Smooth muscle cell (in vitro differentiated cells): ENCODE measurements around the gene DCLRE1A.

DNA sequence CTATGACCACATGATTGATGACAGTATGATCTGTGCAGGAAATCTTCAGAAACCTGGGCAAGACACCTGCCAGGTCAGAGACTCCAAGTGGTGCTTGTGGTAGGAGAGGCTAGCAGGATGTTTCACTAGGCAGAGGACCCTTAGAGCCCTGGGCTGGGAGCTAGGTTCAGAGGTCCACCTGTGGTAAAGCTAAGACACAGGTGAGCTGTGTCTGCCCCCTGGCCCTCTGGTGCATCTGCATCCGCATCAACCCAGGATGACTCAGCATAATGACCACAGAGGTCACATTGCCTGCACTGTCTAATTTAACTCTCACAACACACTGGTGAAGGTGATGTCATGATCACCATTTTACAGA, 33.0 kb downstream of the HABP2 start:
- RAMPAGE, long total RNA, result no peak

DNA sequence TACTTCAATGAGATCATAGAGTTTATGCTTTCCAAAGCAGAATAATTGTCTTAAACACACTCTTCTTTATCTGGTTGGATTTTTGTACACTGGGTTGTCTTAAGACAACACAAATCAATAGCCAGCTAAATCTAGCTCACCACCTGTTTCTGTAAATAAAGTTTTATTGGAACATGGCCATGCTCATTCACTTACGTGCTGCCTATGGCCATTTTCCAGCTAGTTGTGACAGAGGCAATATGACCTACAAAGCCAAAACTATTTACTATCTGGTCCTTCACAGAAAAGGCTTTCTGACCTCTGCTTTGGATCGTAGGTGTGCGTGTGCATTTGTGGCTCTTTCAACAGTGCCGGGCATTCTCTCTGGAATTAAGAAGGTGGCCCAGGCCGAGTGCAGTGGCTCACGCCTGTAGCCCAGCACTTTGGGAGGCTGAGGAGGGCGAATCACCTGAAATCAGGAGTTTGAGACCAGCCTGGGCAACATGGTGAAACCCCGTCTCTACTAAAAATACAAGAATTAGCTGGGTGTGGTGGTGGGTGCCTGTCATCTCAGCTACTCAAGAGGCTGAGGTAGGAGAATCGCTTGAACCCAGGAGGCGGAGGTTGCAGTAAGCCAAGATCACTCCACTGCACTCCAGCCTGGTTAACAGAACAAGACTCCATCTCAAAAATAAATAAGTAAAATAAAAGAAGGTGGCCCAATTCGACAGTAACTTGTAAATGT, 45.4 kb downstream of the NRAP start:
- RAMPAGE, long total RNA, result no peak

DNA sequence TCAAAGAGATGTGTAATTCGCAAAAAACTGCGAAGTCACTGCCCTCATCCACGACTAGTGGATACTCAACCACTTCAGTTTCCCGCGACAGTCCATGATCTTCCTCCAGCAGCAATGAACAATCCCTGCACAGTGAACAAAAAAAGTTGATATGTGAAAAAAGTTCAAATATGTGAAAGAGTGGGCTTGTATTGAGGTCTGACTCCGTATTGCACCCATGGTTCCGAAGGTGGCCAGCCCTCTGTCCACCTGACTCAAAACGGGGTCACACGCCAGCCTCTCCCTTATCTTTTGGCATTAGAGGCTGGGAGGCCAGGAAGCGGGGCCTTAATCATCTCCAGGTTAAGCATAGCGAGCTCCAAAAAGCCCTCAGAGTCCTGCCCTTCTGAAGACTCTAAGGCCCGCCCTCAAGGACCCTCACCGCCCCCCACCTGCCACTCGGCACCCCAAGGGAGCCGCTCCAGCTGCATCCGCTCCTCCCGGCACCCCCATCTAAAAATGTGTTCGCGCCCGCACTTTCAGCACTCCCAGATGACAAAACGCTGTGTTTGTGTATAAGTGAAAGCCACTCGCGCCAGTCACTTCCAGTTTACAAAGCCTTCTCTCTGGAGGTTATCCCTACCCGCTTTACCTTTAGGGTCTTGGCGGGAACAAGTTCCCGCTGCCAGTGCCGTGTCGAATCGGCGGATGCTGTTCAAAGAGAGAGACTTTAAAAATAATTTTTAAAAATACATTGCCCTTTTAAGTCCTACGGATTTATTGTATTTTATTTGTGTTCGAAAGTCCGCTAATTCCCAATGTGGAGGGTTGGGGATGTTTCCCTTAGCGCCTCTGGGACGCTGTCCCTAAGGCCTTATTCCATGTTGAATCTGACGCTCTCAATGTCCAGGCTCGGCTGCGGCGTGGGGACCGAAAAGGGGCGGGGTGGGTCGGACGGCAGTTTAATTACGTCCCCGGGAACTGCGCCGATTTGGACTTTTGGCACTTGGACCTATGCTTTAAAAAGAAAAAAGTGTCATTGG, at the start of gene DCLRE1A:
DCLRE1A (minus strand) TSS at position 360 of the 1,022 bp plus-strand sequence.
- RAMPAGE, long total RNA, result start-site peak on the minus strand centred at position 669 of the sequence, 34 bp wide, 20 and 15 reads in 2 replicates

DNA sequence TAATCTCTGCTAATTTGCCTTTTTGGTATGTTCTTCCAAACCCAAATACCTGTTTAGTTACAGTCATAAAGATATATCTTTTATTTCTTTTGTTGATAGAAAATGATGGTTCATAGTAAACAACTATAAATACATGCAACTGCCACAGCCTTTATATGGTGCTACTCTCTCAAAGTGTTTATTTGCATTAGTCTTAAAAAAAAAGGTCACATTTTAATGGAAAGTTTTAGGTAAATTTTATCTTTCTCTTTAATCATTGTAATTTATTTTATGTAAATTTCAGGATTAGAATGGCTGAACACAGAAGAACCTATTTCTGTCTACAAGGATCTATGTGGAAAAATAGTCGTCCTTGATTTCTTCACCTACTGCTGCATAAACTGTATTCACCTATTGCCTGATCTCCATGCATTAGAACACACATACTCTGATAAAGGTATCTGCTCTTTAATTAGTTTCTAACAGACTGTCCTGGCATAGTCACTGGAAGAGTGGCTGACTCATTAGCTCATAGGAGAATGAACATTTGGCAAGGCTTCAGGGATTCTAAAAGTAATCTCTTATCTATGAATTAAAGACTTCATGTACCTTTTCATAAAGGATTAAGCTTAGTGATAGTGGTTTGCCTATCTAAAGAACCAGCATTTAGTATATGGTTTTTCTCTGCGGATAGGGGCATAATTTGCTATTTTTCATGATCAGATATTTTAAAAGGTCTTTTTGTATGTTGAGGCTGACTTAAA, 4.0 kb downstream of the NHLRC2 start:
- RAMPAGE, long total RNA, result no peak

GRCh38 chr10:114172061-114172593, 1.9 kb downstream of the CCDC186 start:
- RAMPAGE, long total RNA, result no peak

DNA sequence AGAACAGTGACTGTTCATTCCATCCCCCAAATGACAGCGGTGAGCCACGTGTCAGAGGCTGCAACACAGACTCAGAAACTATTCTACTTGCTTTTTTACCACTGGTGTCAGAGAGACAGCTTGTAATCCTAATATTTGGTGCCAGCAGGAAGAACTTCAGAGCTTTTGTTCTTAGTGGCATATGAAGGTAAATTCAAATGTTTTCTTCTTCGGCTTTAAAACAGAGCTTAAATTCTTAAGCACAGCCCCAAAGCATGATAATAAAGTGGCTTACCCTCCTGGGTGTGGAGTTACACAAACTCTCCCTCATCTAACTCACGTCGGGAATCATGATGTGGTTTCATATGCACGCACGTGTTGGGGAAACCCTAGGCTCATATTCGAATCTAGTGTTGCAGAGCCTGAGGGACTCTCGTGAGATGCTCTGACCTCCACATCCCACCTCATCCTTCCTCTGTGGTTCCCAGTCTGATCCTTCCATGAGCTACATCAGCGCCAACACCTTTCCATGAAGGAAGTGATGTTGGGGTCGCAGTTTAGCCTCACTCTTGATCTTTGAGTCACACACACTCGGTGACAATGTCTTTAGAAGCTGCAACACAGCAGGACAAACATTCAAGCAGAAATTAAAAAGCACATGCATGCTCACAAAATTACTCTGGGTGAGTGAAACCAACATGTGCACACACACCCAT, 30.3 kb upstream of the AFAP1L2 start:
- RAMPAGE, long total RNA, result no peak

- RAMPAGE, long total RNA, result no peak
These were observed 95.4 kb upstream of the AFAP1L2 start for GRCh38 chr10:114499526-114500282.

DNA sequence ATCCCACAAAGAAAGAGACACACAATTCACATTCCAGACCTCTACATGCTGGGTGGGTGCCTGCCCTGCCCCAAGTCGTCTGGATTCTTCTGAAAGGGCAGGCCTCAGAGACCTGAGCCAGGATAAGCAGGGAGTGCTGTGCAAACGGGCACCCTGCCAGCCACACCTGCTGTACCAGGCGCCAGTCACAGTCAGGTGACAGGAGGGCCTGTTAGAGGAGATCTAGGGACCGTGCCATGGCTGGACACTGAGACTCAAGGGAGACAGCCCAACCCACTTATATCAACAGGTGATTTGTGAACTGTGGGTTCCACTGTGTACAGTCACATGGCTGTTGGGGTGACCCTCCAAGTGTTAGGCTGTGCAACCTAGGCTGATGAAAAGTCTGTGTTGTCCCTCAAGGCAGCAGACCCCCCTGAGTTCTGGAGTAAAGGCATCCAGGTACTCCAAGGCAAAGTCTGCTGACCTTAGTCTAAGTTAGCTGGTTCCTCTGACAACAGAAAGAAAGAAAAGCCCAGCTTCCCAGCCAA, 103.2 kb upstream of the AFAP1L2 start:
- RAMPAGE, long total RNA, result no peak

DNA sequence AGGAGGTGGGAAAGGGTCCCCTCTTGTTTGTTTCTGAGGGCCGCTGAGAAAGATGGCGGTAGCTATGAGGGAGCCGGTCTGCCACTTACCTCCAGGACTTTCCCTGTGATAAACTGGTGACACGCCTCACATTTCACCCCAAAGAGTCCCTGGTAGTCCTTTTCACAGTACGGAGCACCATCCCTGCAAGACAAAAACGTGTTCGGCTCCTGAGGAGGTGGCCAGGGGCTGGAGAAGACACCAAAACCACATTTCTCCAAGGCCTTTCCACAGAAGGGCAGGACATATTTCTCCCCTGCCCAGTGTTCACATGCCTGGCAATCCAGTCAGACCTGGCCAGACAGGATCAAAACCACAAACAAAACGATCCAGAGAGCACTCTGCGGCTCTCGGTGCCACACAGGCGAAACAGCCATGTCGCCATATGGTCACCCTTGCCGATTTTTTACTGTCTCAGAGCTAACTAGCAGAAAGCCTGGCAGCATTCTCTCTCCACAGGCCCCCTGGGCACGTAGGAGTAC, 113.1 kb downstream of the ABLIM1 start:
- RAMPAGE, long total RNA, result no peak

DNA sequence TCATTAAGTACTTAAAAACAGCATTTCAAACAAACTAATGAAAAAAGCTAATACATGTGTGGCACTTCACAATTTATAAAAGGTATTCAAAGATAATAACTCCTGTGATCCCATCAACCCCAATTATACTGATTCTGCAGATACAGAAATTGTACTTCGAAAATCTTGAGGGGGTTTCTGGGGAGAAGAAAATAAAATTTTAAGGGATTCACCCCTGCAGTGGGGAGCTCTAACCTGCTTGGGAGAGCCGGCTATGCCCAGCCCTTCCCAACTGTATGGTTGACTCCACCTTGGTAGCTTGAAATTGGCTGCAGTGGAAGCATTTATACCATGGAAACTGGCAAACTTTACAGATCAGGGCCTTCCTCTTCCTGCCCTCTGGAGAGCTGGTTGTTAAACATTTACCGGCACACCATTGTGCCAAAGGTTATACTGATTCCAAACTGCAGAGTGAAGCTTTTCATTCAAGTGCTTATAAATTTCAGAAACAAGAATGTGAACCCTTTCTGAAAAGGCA, 44.9 kb downstream of the ABLIM1 start:
- RAMPAGE, long total RNA, result no peak

- RAMPAGE, long total RNA, result no peak
These were observed 28.0 kb downstream of the ABLIM1 start for GRCh38 chr10:114629840-114630714.

GRCh38 chr10:114706375-114706813, 48.3 kb upstream of the ABLIM1 start:
- RAMPAGE, long total RNA, result no peak

- RAMPAGE, long total RNA, result no peak
These were observed 1.0 kb upstream of the GFRA1 start for GRCh38 chr10:116274045-116274377.

- RAMPAGE, long total RNA, result no peak
These were observed 5.7 kb upstream of the GFRA1 start for GRCh38 chr10:116278588-116279245.

- RAMPAGE, long total RNA, result no peak
These were observed 27.4 kb upstream of the HSPA12A start for GRCh38 chr10:116769846-116770173.

GRCh38 chr10:116836081-116836597, 13.2 kb upstream of the ENO4 start:
- RAMPAGE, long total RNA, result no peak

DNA sequence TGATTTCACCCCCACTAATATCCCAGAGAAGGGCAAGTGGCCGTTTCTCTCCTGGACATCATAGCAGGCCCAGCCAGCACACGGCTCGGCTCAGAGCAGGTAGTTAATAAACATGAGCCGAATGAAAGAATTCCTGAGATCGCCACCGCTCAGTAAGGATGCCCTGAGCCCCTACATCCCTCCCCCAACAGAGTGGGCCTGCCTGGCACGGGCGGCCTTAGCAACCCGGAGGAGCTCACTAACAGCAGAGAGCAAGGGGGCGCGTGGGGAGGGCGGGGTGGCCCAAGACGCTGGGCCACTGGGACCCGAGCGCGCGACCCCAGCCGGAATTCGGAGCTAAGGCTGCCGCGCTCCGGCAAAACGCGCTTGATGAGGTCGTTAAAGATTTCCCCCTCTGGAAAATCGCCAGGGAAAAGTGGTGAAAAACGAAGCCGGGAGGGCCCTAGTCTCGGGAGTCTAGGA, 387 bp upstream of the ENO4 start:
- RAMPAGE, long total RNA, result no peak

DNA sequence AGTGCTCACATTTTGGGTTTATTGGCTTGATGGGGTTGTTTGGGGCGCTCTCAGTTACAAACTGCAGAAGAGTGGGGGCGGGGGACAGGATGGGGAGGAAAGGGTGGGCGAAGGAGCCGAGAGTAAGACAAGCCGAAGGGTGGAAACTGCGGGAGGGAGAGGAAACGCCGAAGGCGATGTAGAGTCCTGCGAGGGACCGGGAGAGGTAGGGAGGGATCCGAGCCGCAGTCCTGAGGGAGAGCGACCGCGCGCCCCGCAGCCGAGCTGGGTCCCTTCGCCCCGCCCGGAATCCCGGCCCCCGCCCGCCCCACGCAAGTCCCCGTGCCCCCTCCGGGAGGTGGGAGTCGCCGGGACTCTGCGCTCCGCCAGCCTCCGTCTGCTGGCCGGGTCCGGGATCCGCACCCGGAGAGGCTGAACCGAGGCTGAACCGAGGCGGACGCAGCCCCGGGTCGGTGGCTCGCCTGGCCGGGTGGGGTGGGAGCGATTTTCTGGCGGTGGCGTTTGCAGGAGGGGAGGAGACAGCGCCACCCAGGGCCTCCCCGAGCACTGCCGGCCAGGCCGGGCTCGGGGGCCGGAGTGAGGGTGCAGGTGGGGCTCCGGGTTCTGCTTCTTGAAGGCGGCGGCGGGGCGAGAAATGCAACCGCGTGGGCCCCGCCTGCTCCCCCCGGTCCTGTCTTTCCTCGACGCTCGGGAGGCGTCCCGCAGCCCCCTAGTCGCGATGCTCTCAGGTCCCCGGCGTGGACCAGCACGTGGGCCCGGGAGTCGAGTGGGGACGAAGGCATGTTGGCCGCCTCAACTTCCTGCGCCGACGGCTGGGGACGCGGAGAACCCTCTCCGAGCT, 24.9 kb upstream of the VAX1 start:
- RAMPAGE, long total RNA, result no peak

DNA sequence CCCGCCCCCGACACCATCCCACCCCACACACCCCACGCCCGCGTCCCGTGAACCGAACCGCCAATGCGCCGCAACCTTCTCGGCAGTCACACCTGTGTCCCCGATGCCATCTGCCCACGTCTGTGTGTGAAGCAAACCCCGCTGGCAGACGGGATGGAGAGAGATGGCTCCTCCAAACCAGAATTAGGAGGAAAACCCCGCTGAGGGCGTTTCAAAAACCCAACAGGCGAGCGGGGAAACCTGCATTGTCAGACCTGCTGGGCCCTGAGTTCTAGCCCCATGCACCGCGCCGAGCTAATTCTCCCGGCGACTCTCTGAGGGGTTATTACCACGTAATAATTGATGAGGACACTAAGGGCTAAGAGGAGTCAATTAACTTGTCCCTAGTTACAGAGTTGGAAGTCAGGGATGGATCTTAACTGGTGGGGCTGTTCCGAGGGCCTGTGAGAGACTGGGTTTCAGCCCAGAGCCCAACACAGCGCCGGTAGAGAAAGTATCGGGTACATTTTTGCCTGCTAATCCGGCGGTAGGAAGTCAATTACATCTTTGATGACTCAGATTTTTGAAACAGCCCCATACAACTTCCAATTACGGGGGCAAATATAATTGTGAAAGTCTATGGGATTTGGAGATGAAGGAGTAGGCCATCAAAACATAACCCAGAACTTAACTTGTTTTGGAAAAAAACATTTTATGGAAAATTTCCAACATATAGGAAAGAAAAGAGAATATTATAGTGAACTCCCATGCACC, 28.3 kb upstream of the KCNK18 start:
- RAMPAGE, long total RNA, result no peak

DNA sequence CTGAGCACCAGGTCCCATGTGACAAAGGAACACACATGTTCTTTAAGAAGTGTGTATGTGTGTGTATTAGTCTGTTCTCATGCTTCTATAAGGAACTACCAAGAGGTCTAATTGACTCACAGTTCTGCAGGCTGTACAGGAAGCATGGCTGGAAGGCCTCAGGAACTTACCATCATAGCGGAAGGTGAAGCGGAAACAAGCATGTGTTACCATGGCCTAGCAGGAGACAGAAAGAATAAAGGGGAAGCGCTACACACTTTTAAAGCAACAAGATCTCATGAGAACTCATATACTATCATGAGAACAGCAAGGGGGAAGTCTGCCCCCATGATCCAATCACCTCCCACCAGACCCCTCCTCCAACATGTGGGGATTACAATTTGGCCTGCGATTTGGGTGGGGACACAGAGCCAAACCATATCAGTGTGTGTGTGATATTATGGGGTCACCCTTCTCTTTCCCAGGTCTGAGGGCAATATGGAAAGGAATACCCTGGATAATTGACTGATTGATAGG, 22.9 kb upstream of the PDZD8 start:
- RAMPAGE, long total RNA, result no peak